Helper T cell (primary cell): ENCODE data around the genes COMP, TMEM161A, BORCS8, CILP2 and ZNF101.

GRCh38 chr19:18790945-18791694, at the start of gene COMP:
COMP (minus strand) TSS chr19:18791305.
- PRO-cap, 2 experiments, result no peak in any of the 2 experiments

- PRO-cap, 2 experiments, result no peak in any of the 2 experiments
Measured at GRCh38 chr19:18898217-18899296, 2.6 kb upstream of the CERS1 start.

DNA sequence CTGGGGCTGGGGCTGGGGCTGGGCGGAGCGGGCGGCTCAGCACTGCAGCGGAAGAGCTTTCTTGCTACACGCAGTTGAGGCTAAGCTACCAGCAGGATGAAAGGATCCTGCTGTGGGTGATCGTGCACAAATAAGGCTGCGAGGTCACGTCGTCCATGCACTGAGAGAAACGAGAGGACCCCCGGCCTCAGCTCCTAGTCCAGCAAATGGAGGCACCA, 20.8 kb upstream of the HOMER3 start:
- PRO-cap, 2 experiments, result no peak in any of the 2 experiments

GRCh38 chr19:19061198-19061961, 2.4 kb upstream of the SLC25A42 start:
- PRO-cap, 2 experiments, result no peak in any of the 2 experiments

DNA sequence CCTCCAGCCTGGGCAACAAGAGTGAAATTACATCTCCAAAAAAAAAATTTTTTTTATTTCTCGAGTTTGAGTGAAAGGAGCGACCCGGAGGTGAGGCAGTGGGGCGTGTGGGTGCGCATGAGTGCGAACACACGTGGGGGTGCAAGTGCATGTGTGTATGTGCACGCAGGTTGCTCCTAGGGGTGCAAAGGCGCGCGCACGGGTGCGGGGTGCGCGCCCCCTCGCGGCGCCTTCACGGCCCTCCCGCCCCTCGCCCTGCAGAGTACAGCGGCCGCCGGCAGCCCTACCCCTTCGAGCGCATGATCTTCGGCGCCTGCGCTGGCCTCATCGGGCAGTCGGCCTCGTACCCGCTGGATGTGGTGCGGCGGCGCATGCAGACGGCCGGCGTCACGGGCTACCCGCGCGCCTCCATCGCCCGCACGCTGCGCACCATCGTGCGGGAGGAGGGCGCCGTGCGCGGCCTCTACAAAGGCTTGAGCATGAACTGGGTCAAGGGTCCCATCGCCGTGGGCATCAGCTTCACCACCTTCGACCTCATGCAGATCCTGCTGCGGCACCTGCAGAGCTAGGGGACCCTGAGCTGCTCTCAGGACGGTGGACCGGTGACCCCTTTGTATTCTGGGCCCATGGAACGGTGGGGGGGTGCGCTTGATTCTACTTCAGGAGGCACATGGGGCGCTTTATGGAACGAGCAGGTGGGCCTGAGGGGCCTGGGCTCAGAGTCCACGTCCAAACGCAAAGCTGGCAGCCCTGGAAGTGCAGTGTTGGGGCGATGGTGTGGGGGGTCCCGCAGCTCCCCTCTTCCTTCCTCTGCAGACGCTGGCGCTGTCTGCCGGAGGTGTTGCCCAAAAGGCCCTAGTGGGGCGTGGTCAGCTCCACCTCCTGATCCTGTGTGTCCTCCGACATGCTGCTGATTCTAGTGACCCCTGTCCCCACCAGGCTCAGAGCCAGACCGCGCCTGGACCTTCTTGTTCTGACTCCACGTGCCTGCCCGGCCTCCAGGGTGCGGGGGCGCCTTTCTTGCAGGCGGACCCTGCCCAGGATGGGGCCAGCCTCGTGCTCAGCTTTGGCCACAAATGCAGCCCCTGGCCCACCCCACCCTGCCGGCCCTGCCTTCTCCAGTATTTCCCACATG, 27.6 kb downstream of the TMEM161A start:
- PRO-cap, 2 experiments, result no peak in any of the 2 experiments

DNA sequence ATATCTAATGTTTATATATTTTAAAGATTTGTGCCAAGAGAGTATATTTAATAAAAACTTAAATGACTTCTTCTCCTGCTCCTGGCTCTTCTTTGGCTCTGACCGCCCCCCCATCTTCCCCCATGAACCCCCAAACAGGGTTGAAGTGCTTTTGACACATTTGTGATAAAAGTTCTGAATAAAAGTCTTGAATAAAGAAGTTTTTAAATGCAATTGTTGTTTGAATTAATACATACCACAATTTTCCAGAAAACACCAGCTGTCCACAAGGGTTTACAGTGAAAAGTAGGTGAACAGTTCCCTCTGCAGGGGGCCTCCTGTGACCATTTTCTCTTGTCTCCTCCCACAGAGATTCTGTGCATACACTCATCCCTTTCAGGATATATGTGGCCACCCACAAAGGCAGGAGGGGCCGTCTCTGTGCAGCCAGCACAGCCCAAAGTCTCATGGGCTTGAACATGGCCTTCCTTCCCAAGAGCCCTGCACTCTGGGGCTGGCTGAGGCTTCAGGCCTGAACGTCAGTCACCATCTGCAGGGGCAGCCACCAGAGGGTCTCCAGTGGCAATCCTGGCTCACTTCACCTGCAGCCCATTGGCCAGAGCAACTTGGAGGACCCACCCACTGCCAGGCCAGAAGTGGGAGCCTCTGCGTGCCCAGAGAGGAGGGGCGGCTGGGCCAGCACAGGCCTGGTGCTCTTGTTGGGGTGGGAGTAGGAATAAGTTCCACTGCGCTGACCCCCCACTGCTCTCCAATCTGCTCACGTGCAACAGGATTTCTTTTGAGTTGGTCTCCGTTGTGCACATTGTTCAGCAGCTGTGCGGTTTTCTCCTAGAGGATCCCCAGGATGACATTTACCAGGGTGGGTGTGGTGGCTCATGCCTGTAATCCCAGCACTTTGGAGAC, 25.2 kb downstream of the TMEM161A start:
- PRO-cap, 2 experiments, result no peak in any of the 2 experiments

GRCh38 chr19:19138182-19138770, at the start of gene TMEM161A:
TMEM161A (minus strand) TSS chr19:19138478.
- PRO-cap, 2 experiments, result peak in 2 of 2 experiments; most common minus-strand start chr19:19138428 (in 1)

DNA sequence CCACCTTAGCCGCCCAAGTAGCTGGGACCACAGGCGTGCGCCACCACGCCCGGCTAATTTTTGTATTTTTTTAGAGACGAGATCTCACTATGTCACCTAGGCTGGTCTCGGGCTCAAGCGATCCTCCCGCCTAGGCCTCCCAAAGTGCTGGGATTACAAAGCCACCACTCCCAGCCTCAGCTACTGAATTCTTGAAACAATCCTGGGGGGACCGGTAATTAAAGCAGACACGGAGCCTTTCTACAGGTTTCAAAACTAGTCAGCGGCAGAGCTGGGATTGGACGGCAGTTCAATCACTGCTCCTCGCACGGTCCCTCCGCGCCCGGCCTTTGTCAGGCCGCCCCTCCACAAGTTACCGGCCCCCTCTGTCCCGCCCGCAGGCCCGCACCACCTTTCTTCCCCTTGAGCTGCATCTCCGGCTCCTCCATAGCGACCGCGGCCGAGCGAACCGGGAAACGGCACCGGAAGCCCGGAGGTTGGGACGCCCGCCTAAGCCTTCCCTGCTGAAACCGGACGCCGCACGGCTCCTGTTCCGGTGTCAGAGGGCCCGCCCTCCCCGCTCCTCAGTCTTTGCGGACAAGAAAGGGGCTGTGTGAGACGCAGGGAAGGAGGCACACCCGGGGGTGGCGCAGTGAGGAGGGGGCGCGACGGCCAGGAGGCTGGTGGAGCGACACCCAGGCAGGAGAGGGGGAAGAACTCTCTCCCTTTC, at the start of gene BORCS8:
BORCS8 (minus strand) TSS at position 463 of the 709 bp plus-strand sequence.
- PRO-cap, 2 experiments, result peak in 2 of 2 experiments; most common plus-strand start position 579 of the sequence (in 2); most common minus-strand start position 441 of the sequence (in 1)

DNA sequence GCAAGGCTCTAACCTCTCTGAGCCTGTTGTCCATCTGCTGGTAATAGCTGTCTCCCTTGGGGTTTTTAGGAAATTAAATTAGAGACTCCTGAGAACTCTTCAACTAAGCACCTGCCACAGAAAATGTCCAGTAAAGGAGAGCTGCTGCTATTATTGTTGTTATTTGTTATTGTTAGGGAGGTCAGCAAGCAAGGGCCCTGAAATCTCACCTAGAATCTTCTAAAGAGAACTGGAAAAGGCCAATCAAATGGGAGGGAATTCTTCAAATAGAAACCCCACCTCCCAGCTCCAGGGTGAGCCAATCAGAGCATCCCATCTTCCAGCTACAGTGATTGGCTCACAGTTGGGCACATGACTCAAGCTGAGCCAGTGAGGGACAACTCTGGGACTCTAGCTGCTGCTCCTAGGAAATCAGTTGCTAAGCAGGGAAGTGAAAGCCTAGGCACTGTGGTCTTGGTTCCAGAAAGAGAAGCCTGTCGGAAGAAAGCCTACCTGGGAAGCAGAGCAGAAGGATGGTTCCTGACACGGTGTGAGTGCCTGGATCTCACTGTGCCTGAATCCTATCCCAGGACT, 2.9 kb downstream of the HAPLN4 start:
- PRO-cap, 2 experiments, result no peak in any of the 2 experiments

DNA sequence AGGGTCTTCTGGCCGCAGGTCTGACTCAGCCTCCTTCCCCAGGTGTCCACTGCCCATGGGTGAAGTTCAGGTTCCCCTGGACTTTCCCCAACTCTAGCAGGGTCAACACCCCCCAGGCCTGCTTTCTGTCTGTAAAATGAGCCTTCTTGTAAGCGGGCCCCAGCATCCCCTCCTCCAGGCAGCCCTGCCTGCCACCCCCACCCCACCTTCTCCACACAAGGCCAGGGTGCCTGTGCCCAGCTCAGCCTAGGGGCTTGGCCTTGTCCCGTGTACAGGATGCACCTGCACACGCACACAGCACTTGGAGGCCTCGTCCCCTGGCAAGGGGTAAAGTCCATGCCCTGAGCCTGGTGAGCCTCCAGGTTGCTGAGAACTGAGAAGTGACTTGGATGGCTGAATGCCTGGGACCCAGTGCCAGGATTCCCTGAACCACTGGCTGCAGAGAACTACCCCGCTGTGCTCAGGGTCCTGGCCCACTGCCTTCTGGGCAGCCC, 1.6 kb upstream of the TM6SF2 start:
- PRO-cap, 2 experiments, result no peak in any of the 2 experiments

DNA sequence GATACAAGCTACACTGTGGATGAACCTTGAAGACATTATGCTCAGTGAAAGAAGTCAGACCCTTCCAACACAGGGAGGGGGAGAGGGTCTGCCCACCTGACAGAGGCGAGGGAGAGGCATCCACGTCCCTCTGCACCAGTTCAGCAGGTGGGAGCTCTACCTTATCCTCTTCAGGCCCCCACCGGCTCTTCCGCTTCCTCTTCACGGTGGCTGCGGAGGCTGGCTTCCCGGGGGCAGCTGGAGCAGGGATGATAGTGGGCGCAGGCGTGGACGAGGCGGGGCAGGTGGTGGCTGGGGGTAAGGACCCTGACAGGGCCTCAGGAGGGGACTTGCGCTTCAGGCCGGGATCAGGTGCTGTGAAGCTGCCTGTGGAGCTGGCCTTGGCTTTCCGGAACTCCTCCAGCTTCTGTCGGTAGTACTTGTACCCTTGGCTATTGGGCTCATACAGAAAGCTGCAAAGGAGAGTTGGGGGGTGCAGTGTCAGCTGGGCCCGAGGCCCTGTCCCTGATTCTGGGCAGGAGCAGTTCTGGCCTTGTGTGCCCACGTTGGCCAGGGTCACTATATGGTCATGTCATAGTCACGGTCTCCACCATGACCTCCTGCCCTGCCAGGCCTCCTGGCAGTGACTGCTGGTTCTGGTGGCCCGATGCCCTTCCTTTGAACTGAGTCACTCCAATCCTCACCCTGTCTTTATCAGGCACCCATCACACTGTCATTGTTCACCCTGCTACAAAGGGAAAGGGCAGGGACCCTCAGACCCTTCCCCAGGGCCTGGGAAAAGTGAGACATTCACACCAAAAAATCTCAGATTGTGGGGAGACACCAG, 23.2 kb downstream of the SUGP1 start:
- PRO-cap, 2 experiments, result no peak in any of the 2 experiments

DNA sequence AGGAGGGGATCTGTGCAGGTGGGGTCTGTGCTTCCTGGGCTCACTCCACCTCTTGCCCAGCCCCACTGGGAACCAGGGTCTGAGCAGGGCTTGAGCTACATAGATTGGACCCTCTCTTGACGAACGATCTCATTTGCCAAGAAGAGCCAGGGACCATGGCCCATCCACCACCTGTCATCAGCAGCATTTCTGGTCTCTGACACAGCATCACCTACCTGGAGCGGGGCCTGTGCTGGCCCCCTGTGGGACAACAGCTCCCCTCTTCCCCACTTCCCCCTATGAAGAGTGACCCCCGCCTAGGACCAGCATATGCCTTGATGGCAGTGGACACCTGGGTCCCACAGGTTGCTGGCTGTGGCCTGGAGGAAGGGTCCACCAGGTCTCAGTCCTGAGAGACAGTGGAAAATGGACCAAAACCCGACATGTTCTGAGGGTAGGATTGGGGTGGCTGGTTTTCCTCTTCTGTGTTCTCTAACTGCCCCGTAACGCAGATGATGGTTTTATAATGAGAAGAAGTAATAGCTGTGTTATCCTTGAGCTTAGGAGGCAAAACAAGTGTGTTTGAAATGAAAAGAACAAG, 26.1 kb downstream of the MAU2 start:
- PRO-cap, 2 experiments, result no peak in any of the 2 experiments

DNA sequence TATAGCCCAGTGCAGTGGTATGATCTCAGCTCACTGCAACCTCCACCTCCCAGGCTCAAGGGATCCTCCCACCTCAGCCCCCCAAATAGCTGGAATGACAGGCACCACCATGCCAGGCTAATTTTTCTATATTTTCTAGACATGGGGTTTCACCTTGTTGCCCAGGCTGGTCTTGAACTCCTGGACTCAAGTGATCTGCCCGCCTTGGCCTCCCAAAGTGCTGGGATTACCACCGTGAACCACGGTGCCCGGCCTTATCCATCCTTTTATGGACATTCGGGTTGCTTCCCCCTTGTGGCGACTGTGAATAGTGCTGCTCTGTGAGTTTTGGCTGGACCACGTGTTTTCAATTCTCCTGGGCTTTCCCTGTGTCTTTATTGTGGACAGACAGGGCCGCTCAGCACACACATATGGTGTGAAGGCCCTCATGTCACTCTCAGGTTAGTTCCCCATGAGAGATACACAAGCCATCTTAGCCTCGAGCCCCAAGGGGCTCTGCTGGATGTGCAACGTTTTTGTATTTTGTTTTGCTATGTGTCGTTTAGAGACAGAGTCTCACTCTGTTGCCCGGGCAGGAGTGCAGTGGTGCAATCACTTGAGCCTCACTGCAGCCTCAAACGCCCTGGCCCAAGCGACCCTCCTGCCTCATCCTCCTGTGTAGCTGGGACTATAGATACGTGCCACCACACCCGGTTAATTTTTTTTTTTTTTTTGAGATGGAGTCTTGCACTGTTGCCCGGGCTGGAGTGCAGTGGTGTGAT, 40.5 kb downstream of the MAU2 start:
- PRO-cap, 2 experiments, result no peak in any of the 2 experiments

- PRO-cap, 2 experiments, result no peak in any of the 2 experiments
Measured at GRCh38 chr19:19492105-19492653, 23.2 kb downstream of the TSSK6 start.

GRCh38 chr19:19503711-19504031, 11.7 kb downstream of the TSSK6 start:
- PRO-cap, 2 experiments, result no peak in any of the 2 experiments

GRCh38 chr19:19537623-19538544, at the start of gene CILP2:
CILP2 (plus strand) TSS chr19:19538265.
- PRO-cap, 2 experiments, result no peak in any of the 2 experiments

DNA sequence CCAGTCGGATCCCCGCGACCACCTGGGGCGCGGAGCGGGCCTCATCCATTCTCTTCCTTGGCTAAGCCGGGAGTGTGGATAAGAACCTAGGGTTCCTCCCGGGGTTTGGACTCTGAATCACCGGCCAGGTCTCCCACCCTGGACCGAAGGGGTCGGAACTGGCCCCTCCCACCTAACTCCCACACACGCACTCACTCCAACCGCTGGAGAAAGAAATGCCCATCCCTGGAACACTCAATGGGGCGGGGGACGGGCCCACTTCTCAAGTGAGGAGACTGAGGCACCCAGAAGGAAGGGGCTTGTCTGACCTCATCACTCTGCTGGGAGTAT, 445 bp downstream of the CILP2 start:
- PRO-cap, 2 experiments, result no peak in any of the 2 experiments

DNA sequence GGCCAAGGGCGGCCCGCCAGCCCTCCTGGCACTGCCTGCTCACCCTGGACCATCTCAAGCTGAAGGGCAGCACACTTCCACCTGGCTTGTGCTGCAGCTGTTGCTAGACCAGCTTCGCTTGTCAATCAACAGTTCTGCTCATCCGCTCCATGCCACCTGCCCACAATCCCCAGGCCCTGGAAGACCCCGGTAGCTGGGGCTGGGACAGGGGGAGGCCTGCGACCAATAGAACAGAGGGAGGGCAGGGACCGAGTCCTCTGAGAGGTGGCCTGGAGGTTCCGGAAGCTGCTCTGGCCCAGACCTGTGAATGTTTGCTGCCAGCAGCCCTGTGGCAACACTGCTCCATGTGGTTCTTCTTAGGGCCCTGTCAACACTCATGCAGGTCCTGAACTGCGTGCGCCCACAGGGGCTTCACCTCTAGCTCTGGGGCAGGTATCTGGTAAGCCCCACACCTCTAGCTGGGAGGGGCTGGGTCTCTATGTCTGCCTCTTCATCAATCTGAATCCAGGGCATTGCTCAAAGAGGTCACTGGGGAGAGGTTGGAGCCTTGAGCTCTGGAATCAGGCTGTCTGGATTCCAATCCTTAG, 7.1 kb upstream of the GMIP start:
- PRO-cap, 2 experiments, result no peak in any of the 2 experiments

GRCh38 chr19:19653631-19654337, 9.7 kb downstream of the ATP13A1 start:
- PRO-cap, 2 experiments, result no peak in any of the 2 experiments

DNA sequence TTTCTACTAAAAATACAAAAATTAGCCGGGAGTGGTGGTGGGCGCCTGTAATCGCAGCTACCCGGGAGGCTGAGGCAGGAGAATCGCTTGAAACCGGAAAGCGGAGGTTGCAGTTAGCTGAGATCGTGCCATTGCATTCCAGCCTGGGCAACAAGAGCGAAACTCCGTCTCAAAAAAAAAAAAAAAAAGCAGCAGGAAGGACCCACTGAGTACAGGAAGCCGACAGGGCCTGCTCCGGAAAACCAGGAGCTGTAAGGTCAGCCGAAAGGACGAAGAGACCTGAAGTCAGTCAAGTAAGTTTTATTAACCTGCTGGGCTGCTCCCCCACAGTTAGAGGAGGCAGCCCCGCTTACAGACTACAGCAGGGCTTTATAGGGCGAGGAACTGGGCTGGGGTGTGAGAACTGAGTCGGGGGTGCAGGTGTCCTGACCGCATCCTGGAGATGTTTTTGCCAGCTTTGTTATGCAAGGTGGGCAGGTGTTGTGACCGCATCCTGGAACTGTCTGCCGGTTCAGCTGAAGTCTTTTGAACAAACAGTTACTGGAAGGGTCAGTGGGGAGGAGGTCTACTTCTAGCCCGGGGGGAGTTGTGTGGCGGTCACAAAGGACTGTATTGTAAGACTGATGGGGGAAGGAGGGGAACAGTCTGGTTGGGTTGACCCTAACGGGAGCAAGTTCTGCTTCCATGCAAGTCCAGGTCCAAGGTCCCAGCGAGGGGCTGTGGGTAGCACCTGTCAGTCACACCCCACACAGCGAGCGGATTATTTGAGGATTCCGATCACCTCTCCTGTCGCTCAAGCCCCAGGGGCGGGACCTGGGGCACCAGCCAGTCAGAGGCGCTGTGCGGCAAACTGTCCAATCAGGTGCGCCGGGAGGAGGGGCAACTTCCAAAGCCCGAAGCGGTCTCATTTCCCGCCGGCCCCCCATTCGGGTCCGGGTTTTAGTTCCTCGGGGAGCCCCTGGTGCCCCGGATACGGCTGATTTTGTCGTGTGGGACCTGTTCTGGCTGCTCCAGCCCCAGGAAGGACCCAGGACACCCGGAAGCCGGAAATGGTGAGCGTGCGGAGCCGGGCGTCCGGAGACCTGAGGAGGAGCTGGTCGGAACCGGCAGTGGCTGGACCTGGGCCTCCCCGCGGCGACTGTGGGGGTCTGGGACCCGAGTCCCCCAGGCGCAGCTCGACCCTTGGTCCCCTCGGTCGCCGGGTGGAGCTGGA, at the start of gene ZNF101:
ZNF101 (plus strand) TSS at position 925 of the 1,213 bp plus-strand sequence.
- PRO-cap, 2 experiments, result peak in 2 of 2 experiments; most common plus-strand start position 536 of the sequence (in 2); most common minus-strand start position 762 of the sequence (in 2)